GM12891 (cell line): ENCODE results near the gene ZNF691.

DNA sequence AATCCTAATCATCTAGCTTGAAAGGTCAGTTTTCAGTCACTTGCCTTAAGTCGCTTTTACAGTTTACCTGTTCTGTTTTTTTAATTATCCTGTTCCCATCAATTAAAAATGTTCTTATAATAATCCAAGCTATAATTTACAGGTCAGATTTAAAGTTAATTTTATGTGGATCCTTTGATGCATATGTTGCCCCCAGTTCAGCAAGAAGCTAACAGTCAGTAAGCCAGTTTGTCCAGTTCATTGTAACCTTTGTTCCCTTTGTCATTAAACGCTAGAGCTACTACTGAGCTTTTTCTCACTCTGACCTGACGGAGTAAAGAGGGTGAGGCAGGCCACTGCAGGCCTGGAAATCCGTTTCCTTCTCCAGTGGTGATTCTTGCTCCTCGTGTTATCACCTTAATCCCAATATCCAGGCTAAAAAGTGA lies 10.2 kb downstream of the YBX1 start:
- RRBS: no CpG with 5 or more reads among the region's 5 CpGs

DNA sequence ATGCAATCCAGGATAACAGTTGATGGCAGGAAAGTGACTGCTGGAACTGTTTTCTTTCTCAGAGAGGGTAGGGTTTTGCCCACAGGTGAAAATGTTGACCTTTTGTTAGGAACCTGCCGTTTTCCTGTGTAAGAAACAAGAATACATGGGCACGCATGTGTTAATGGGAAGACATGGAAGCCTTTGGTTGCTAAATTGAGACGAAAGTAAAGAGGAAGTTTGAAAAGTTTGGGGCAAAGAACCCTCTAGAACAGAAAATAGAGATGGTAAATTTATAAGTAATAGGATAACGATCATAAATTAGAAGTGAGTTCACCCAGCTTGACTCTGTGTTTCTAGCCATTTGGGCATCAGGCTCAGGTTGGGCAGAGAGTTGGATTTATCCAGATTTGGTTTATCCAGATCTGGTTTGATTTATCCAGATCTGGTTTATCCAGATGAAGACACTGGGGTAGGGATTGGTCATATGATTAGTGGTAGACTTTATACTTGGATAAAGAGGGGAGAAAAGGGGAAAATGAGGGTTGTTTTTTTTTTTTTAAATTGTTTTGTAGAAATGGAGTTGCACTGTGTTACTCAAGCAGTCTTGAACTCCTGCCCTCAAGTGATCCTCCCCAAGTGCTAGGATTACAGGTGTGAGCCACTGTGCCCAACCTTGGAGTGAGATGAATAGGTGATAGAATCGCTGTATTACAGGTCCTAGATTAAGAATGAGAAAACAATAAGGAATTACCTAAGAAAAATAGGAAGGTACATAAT lies 17.1 kb downstream of the YBX1 start:
- RRBS: no CpG with 5 or more reads among the region's 5 CpGs

GRCh38 chr1:42717704-42718225 lies 22.3 kb downstream of the CLDN19 start:
- RRBS: no CpG with 5 or more reads among the region's 4 CpGs

DNA sequence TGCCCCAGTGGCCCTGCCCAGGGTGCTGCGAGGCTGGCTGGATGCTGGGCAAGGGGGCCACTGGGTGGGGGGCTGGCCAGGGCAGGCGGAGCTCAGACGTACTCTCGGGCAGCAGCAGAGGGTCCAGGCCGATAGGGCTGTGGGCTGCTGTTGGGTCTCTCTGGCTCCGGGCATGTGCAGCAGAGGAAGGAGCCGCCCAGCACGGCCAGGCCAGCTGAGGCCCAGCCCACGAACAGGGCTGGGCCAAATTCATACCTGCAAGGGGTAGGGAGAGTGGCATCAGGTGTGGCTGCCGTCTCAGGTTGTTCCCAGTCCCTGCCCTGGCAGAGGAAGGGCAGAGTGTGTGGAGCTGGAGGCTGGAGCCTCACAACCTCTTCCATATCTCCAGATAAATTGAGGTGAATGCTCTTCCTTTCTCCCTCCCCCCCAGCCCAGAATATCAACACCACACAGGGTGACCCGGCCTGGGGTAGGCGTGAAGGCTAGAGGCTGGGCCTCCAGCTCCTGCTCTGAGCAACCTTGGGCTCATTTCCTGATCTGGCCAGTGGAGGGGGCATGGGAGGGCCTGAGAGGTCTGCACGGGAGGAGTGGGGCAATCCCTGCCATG lies 4.2 kb downstream of the CLDN19 start:
- RRBS: no CpG with 5 or more reads among the region's 13 CpGs

DNA sequence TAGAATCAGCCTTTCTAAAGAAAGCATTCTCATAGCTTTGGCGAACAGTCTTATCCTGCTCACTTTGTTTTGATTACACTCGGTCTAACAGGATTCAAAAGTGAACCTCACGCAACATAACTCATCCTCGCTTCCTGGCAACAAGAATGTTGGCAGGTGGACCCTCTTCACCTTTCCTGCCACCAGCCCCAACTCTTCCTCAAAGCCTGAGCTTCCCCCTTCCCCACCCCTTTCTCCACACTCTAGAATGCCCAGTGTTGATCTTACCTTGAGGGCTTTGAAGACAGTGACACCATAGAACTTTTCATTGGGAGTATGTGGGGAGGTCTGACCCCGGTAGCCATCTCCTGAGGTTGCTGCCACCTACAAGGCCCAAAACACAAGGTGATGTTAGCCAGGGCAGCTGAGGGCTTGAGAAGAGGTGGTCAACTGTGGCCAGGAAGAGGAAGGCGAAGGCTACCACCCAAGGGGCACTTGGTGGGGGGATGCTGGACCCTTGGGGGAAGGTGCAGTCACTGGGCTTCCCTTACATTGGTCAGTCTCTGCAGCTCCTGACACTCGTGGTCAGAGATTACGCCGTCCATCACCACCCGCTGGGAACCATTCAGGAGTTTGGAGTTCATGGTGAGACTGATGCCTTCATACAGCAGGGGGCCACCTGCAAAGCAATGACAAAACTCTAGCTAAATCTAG lies 12.1 kb upstream of the CLDN19 start:
- RRBS: no CpG with 5 or more reads among the region's 10 CpGs

DNA sequence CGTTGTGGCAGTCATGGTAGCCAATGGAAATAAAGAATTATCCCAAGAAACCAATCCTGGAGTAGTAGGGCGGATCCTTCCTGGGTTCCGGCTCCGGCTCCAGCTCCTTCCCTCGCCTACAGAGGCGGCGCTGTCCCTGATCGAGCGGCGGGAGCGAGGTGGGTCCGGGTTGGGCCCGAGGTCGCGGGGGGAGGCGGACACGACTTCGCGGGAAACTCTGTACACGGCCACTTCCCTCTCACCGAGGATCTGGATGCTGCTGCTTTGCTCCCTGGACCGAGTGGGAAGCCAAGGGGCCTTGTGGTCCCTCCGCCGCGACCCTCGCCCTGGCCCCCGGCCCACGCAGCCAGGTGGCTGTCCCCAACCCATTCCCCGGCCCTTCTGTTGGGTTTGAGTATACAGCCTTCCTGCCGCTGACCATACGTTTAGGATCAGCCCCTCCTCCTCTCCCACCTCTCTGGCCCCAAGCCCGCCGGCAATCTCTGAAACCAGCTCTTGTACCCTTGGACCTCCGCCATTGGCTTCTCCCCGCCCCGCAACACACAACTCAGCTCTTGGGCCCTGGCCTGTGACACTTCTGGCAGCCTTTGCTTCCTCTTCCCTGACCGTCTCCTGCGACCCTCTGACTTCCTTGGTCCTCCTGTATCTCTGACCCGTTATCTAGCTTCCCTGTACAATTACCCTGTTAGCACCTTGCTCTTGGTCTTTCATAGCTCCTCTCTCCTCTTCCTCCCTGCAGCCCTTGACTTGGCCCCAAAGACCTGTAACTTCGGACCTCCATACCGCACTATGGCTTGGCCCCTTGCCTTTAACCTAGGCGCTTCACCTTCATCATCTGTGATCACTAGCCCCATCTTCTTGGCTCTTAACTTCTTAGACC lies at the start of gene ZNF691:
Gene ZNF691, plus strand, starts transcription at position 114 of the 880 bp plus-strand sequence.
- RRBS: under 1% methylated on average over 11 of the region's 42 CpGs

DNA sequence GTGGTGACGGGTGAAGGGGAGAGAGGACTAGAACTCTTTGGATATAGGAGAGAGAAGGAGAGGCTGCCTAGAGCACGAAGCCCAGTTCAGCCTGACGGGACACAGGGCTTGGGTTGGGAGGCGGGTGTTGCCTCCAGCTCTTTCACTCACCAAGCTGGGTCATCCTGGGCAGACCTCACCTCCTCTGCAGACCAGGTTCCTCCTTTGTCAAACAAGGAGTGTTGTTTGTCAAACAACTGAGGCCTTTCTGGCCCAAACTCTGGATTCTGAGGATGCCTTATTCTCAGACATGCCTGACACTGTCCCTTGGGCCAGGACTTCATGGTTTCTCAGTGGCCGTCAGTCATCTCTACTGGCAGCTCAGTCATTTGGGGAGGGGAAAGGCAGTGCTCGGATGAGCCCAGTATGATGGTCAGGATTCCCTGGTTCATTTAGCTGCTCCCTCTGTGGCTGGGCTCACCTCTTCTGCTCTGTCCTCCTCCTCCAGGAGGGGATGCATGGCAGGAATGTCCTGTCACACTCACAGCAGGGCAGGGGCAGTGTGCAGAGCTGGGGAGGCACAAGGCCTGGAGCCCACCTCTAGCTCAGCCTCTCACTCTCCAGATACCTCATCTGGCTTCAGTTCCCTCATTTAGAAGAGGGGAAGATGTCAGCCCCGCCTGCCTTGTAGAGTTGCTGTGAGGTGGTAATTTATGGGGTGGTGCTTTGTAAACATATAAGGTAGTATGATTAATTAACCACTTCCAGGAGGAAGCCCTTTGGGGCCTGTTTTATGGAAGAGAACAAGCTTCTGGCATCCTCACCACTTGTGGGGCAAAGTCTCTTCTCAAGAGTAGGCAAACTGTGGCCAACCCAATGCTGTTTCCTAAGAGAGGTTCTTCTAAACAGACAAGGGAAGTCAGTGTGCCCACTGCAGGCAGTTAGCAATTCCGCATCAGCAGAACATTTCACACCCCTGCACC lies 20.6 kb downstream of the SLC2A1 start:
- RRBS: no CpG with 5 or more reads among the region's 8 CpGs

GRCh38 chr1:42947591-42948156 lies 11.0 kb downstream of the SLC2A1 start:
- RRBS: no CpG with 5 or more reads among the region's 6 CpGs

DNA sequence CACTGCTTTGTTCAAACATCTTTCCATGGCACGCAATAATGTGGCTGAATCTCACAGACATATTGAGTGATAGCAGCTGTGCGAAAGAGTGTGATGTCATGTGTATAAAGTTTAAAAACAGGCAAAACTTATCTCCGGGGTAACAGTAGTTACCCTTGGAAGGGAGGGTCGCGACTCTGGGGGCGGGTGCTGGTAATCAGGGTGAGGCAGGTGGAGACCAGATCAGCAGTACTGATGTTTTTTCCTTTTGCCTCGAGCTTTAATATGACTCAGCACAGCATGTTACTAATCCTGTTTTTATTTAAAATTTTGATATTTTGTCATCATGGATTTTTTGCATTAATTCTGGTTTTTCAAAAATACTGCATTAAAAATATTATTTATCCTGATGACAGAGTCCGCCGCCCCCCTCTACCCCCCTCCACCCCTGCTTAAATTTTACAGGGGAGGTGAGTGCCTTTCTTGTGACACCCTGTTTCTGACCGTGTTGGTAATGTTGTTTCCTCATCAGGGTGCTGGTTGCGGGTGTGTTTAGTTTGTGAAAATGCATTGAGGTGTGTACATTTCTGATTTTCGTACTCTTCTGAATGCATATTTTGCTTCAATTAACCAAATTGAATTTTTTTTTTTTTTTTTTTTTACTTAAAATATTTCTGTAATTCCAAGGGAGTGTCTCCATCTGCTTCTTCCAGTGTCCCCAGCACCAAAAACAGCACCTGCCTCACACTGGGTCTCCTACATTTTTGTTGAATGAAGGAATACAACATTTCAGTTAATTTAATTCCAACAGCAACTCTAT lies 5.2 kb upstream of the SLC2A1 start:
- RRBS: no CpG with 5 or more reads among the region's 12 CpGs

DNA sequence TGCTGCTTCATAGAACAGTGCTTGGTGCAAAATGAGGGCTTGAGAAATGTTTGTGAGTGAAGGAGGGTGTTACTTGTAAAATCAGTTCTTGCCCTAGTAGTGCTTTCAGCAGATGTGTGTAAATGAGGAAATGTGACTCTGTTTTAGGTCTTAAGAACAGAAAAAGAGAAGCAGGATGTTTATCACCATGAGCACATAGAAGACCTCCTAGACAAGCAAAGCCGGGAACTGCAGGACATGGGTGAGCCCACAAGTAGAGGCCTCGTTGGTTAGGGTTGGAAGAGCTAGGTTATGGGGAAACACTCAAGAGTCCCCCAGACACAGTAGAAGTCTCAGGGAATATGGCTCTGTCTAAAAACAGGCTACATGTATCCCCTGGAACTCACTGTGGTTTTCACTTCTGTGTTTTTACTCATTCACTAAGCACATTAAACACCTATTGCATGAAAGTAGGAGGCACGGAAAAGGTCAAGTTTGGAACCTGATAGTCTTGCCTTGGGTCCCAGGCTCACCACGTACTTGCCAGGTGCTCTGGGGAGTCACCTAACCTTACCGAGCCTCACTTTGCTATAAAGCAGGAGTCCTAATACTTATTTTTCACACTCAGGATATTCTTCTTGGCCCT lies 48.4 kb upstream of the TMEM125 start:
- RRBS: no CpG with 5 or more reads among the region's 5 CpGs

GRCh38 chr1:43271291-43272177 lies 1.8 kb downstream of the TMEM125 start:
- RRBS: no CpG with 5 or more reads among the region's 11 CpGs

DNA sequence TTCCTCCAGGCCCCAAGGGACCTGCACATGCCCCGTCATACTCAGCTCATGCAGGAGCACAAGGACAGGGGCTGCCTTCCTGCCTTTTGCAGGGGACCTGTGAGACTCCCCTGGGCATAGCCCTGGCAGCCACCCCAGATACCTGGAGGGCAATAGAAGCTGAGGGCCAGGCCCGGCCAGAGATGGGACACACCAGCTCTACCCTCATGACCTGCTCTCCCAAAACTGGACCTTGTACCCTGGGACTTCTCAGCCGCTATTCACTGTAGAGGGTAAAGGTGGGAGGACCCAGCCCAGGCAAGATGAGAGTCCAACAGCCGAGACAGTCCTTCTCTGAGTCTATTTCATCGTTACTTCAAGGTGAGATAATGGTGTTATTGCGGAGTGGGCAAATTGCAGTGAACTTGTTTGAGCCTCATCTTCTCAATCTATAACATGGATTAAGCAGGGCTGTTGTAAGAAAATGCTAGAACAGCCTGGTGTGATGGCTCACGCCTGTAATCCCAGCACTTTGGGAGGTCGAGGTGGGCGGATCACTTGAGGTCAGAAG lies 7.8 kb downstream of the C1orf210 start:
- RRBS: no CpG with 5 or more reads among the region's 9 CpGs

GRCh38 chr1:43452557-43453720 lies 792 bp downstream of the HYI start:
- RRBS: 4% methylated on average over 4 of the region's 47 CpGs

GRCh38 chr1:43472420-43473409 lies 19.0 kb upstream of the HYI start:
- RRBS: no CpG with 5 or more reads among the region's 9 CpGs

- RRBS: no CpG with 5 or more reads among the region's 8 CpGs
Measured at GRCh38 chr1:43552588-43553392, 22.1 kb downstream of the PTPRF start.

- RRBS: no CpG with 5 or more reads among the region's 6 CpGs
Measured at GRCh38 chr1:43708722-43709335, 1.5 kb downstream of the ST3GAL3 start.

- RRBS: no CpG with 5 or more reads among the region's 8 CpGs
Measured at GRCh38 chr1:43765936-43766864, 58.9 kb downstream of the ST3GAL3 start.

DNA sequence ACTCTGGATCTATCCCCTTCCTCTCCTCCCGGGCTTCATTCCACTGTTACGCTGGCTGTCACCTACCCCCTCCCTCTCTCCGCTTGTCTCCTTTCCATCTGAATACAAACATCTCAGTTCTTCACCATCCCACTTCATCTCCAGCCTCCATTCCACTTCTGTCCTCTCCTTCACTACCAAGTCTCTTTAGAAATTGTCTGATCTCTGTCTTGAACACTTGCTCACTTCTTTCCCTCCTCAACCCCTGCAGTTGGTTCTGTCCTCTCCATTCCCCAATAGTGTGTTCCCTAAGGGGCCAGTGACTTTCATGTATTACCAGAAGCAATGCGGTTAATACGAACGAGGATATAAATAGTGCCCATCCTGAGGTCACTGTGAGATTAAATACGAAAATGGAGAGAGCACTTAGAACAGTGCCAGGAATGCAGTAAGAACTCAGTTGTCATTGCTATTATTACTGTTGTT lies 53.1 kb upstream of the ARTN start:
- RRBS: no CpG with 5 or more reads among the region's 7 CpGs

DNA sequence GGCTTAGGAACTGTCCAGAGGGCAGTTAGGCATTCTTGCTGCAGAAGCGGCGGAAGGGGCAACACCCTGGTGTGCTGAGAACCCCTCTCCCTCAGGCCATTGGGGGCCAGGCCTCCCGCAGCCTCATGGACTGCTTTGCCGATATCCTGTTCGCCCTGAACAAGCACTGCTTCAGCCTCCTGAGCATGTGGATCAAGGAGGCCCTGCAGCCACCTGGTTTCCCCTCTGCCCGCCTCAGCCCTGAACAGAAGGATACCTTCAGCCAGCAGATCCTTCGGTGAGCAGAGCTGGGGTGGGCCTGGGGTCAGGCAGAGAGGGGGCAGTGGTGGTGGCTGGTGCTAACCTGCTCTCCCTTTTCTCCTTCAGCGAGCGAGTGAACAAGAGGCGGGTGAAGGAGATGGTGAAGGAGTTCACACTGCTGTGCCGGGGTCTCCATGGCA lies 2.6 kb upstream of the DPH2 start:
- RRBS: no CpG with 5 or more reads among the region's 11 CpGs

GRCh38 chr1:43979619-43980367 lies 783 bp downstream of the B4GALT2 start:
- RRBS: no CpG with 5 or more reads among the region's 37 CpGs